Hepatocyte (in vitro differentiated cells and primary cell): Measurements from ENCODE around the gene SLC35B2.

- RAMPAGE, long total RNA, result no peak
- RRBS, result no CpG with 5 or more reads among the region's 16 CpGs
Measured at GRCh38 chr6:43668033-43668688, 19.4 kb downstream of the MRPS18A start.

GRCh38 chr6:43774249-43774612, 4.2 kb downstream of the VEGFA start:
- RAMPAGE, long total RNA, result no peak
- RRBS, result no CpG with 5 or more reads among the region's 4 CpGs

- RAMPAGE, long total RNA, result no peak
- RRBS, result no CpG with 5 or more reads among the region's 16 CpGs
Measured at GRCh38 chr6:43776965-43777715, 7.1 kb downstream of the VEGFA start.

DNA sequence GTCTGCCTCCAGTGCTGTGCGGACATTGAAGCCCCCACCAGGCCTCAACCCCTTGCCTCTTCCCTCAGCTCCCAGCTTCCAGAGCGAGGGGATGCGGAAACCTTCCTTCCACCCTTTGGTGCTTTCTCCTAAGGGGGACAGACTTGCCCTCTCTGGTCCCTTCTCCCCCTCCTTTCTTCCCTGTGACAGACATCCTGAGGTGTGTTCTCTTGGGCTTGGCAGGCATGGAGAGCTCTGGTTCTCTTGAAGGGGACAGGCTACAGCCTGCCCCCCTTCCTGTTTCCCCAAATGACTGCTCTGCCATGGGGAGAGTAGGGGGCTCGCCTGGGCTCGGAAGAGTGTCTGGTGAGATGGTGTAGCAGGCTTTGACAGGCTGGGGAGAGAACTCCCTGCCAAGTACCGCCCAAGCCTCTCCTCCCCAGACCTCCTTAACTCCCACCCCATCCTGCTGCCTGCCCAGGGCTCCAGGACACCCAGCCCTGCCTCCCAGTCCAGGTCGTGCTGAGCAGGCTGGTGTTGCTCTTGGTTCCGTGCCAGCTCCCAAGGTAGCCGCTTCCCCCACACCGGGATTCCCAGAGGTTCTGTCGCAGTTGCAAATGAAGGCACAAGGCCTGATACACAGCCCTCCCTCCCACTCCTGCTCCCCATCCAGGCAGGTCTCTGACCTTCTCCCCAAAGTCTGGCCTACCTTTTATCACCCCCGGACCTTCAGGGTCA, 9.8 kb downstream of the VEGFA start:
- RAMPAGE, long total RNA, result no peak
- RRBS, result 56% methylated on average over 1 of the region's 12 CpGs

GRCh38 chr6:43890822-43891664, 121.0 kb downstream of the VEGFA start:
- RAMPAGE, long total RNA, result no peak
- RRBS, result 23% methylated on average over 3 of the region's 26 CpGs

DNA sequence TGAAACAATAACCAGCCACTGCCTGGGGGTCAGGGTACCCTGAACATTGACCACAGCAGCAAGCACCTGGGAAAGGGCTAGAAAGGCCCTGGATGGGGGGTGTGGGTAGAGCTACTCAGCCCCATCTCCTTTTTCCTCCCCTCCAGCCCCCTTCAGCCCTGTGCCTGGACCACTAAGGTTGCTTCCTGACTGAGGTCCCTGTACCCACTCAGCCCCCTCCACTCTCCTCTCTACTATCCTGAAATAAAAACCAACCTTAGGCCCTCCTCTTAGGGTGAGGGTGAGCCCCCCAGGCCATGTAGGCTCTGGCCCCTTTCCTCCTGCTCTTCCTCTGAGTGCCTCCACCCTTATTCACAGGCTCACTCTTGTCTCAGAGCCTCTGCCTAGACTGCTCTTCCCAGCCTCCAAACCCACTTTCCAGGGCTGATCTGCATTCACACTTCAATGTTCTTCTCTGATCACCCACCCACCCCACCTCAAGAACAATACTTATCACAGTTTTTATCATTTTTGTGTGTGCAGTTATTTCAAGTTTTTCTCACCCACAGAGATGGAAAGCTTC, 161.1 kb downstream of the MRPL14 start:
- RAMPAGE, long total RNA, result no peak

- RAMPAGE, long total RNA, result no peak
- RRBS, result no CpG with 5 or more reads among the region's 10 CpGs
Measured at GRCh38 chr6:44009882-44010364, 117.3 kb downstream of the MRPL14 start.

DNA sequence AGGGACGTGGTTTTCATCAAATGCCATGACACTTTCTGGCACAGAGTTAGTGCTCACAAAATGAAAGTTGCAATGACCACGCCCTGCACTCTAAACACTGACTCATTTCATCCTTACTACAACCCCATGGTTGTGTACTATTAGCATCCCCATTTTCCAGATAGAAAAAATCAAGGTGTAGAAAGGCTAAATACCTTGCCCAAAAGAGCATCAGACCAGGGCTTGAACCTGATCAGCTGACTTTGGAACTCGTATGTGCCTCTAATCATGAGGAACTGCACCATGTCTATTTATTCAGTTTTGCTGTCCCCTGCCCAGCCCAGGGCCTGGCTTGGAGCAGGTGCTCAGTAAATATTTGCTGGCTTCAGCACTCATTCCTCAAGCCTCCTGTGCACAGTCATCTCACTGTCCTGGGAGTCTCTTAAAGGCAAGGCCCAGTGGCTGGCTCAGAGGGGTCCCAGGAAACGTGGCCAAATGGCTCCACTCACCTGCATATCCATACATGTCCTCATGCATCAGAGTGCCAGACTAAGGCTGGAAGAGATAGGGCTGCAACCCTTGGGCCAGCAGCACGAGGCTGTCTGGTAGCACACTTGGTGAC, 77.8 kb downstream of the MRPL14 start:
- RAMPAGE, long total RNA, result no peak
- RRBS, result no CpG with 5 or more reads among the region's 5 CpGs

DNA sequence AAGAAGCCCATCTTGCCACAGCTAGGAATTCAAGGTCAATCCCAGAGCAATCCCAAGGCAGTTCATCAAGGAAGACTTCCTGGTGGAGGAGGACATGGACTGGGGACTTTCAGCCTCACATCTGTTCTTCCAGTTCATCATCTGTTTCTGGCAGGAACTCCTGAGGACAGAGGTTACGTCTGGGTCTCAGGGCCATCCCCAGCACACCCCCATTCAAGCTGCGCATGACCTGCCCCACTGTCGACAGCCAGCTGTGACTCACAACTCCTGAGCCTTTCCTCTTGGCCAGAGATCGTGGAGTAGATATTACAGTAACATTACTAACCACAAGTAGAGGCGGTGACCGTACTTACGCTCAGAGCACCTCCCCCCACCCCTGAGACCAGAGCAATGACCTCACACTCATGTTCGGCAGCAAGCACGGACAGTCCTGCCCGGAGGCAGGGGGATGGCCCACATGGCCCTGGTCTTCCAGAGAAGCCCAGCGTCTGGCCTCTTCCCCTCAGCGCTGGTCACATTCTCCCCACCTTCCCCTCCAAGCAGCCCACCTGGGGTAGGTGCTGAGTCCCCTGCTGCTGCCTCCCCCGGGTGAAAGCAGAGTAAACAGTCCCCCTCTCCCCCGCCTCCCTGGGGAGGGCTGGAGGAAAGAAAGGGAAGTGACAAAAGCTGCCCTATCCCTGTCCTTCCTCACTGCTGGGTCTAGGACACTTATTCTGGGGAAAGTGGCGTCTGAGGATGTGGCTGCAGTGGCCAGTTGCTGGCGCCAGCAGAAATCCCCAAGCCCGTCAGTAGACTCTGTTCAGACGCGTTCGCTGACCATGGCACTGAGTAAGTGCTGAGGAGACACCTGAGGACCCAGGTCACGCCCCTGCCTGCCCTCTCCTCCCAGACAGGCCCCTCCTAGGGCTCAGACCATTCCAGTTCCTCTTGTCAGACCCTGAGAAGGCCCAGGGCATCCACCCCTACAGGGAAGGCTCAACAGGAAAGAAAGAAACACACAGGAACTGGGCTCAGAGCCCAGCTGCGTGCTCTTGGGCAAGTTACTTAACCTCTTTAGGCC, 68.5 kb downstream of the MRPL14 start:
- RAMPAGE, long total RNA, result no peak
- RRBS, result no CpG with 5 or more reads among the region's 22 CpGs

GRCh38 chr6:44059454-44059689, 67.9 kb downstream of the MRPL14 start:
- RAMPAGE, long total RNA, result no peak
- RRBS, result no CpG with 5 or more reads among the region's 4 CpGs

- RAMPAGE, long total RNA, result no peak
- RRBS, result no CpG with 5 or more reads among the region's 5 CpGs
Measured at GRCh38 chr6:44066461-44067084, 60.7 kb downstream of the MRPL14 start.

GRCh38 chr6:44075140-44075666, 52.0 kb downstream of the MRPL14 start:
- RAMPAGE, long total RNA, result no peak
- RRBS, result no CpG with 5 or more reads among the region's 5 CpGs

- RAMPAGE, long total RNA, result no peak
- RRBS, result 42% methylated on average over 1 of the region's 8 CpGs
Measured at GRCh38 chr6:44104379-44105213, 22.7 kb downstream of the MRPL14 start.

GRCh38 chr6:44111289-44112444, 15.6 kb downstream of the MRPL14 start:
- RAMPAGE, long total RNA, result no peak
- RRBS, result no CpG with 5 or more reads among the region's 7 CpGs

DNA sequence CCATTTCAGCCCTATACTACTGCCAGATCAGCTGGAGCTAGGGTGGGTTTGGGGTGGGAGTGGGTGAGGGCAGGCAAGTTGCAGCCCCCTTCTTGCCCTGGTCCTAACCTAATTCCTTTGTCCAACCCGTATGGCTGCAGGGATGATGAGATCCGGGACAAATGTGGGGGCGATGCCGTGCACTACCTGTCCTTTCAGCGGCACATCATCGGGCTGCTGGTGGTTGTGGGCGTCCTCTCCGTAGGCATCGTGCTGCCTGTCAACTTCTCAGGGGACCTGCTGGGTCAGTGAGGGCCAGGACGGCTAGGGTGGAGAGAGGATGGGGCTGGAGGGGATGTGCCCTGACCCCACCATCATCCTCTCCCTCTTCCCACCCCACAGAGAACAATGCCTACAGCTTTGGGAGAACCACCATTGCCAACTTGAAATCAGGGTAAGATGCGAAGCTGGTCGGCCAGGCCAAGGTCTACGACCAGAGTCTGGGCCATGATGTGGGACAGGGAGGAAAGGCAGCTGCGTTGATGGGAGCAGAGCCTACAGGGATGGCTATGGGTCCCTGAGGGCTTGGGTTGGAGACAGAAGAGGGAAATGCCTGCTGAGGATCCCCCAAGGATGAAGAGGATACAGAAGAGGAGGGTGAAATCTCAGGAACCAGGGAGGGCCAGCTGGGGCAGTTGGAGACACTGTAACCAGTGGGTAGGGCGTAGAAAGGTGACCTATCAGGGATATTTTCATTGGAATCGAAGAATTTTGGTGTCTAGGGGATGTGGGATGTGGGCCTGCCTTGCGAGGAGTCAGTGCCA, 12.2 kb downstream of the TMEM63B start:
- RAMPAGE, long total RNA, result no peak
- RRBS, result no CpG with 5 or more reads among the region's 17 CpGs

- RAMPAGE, long total RNA, result no peak
- RRBS, result no CpG with 5 or more reads among the region's 16 CpGs
Measured at GRCh38 chr6:44229173-44230002, 6.0 kb downstream of the SLC29A1 start.

GRCh38 chr6:44256841-44257587, at the start of gene SLC35B2:
Gene SLC35B2, minus strand, starts transcription at chr6:44257528.
- RAMPAGE, long total RNA, result no peak
- RRBS, result 1% methylated on average over 29 of the region's 67 CpGs

- RAMPAGE, long total RNA, result no peak
Measured at GRCh38 chr6:44263946-44264209, 1.5 kb downstream of the NFKBIE start.

- RAMPAGE, long total RNA, result no peak
- RRBS, result 2% methylated on average over 3 of the region's 26 CpGs
Measured at GRCh38 chr6:44264210-44265228, 832 bp downstream of the NFKBIE start.

GRCh38 chr6:44667406-44667989, 280.0 kb downstream of the CDC5L start:
- RAMPAGE, long total RNA, result no peak
- RRBS, result no CpG with 5 or more reads among the region's 5 CpGs